Placental pericyte (primary cell): ENCODE measurements around the genes H2AB2 and SPRY3.

DNA sequence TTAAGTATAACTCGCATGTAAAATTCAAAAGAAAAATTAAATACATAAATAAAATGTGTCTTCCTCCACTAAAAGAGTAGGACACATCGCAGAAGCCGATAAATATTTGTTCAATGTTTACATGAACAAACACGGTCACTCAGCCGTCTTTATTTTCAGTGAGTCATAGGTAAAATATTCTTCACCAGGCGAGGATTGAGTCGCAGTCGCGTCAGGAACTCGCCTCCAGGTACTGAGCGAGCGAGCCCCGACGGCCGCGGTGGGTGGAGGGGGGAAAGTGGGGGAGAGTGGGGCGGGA is 243 bp upstream of the FUNDC2 start:
- CAGE, long polyA plus RNA, result no peak

DNA sequence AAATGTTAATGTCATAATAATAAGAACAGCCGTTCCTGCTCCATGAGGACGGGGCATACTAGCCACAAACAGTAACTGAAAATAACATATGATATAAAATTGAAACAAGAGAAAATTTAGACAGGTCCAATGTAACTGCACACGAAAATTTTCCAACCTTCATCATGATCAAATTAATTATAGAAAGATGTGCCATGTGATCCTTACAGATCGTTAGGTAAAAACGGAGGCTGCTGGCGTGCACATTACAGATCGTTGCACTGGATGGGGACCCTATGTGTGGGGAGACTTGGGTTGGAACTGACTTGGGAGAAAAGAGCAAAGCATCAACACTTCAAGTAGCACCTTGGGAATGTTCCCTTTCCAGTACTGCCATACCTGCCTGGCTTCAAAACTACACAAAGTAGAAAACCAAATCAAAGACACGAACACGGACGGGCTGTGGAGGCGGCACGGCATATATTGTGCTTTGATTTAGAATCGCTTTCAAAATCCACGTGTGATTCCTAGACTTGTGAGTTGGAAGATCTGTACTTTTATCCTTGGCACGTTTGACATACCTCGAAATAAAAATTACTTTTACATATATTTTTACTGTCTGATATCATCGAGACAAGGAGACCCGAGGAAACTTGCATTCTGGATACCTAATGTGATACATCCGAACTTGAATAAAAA is 919 bp downstream of the CMC4 start:
- CAGE, long polyA plus RNA, result no peak

- CAGE, long polyA plus RNA, result no peak
Measured at GRCh38 chrX:155147521-155147949, 68.7 kb upstream of the VBP1 start.

GRCh38 chrX:155380429-155380924 is at the start of gene H2AB2:
Gene H2AB2, plus strand, starts transcription at chrX:155380709.
- CAGE, long polyA plus RNA, result no peak

DNA sequence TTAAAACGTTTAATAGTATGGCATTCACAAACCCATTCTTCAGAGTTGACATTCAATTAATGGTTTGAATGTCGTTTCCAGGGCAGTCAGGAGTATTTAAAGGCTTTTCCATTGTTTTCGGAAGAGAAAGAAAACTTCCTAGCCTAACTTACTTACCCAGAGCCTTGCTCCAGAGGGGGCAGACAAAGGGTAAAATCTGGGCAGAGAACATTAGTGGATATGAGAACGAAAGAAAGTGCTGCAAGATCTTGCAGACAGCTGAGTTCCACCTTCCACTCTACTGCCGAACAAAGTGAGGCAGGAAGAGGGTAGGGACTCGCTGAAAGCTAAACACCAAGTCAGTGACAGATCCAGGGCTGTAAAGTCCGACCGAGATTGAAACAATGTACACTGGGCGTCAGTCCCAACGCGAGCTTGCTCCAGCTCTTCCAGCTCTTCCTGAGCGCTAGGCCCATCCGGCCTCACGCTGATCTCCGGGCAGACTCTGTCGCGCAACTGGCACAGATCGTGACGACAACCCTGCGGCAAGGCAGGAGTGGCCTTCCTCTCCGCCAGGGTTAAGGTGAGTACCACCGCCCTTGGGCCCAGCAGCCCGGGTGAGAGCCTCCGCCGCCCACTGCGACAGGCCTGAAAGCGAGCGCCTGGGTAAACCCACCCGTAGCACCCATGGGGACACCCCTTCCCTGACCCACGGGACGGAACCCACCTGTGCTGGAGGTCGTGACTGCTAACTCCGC is at the start of gene SPRY3:
Gene SPRY3, plus strand, starts transcription at position 501 of the 737 bp plus-strand sequence.
- CAGE, long polyA plus RNA, result no peak